Peyer's patch (tissue), 4 donors: ENCODE data around the genes GRIK1, KRTAP26-1, KRTAP27-1, KRTAP19-1, KRTAP22-1 and KRTAP6-1.

GRCh38 chr21:26964174-26964942, 2.5 kb downstream of the ADAMTS5 start:
- PRO-cap, result bidirectional peak, plus-strand start at chr21:26964725, minus-strand start at chr21:26964482
- RAMPAGE, long total RNA, 4 experiments, result start-site peak on the plus strand in 1 of 4 experiments, at chr21:26964705-26964728 at its widest, 14 reads per replicate

GRCh38 chr21:27104961-27105616, 138.2 kb upstream of the ADAMTS5 start:
- PRO-cap, result no peak
- RAMPAGE, long total RNA, 4 experiments, result no peak in any of the 4 experiments

DNA sequence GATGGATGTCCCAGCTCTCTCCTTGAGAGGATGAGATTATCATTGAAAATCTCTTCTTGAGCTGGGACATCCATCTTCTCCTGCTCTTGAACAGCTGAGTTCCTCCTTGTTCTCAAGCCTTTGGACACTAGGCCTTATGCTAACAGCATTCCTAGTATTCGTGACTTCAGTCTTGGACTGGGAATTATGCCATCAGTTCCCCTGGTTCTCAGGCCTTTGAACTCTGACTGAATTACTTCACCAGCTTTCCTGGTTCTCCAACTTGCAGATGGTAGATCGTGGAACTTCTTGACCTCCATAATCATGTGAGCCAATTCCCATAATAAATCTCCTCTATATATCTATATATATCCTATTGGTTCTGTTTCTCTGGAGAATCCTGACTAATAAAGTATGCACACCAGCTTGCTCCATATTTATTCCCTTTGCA, 462.7 kb upstream of the ADAMTS5 start:
- PRO-cap, result no peak
- RAMPAGE, long total RNA, 4 experiments, result no peak in any of the 4 experiments

- PRO-cap, result no peak
- RAMPAGE, long total RNA, 4 experiments, result no peak in any of the 4 experiments
These were observed 836.9 kb downstream of the N6AMT1 start for GRCh38 chr21:28048147-28048704.

DNA sequence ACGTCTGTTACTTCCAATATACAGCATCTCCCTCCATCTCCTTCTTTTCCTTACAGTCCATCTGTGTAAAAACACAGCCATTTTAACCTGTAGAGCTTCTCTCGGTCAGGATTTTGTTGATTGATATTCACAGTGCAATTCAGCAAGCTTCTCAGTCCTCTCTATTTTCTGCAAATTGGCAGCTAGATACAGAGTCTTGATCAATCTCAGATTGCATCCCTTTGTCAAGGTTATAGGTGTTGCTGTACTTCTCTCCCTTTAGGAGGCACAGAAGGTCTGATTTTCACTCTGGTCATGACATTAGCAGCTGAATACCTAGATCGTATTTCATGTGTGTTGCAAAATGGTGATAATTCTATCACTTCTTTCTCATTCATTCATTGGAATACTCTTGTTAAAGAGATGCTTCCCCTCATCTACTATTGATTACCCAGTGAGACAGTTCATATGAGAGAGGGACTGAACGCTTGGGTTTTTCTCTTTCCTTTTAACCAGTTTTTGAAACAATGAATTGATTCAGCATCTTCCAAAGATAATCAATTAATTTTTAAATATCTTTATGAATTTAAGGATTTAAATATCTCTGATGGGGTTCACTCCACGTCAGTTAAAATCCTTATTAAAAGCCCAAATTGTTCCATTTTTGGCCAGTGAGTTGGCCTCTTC, 194.2 kb downstream of the N6AMT1 start:
- PRO-cap, result no peak
- RAMPAGE, long total RNA, 4 experiments, result start-site peak on the minus strand in 1 of 4 experiments, centred at position 245 of the sequence, 5 reads per replicate

DNA sequence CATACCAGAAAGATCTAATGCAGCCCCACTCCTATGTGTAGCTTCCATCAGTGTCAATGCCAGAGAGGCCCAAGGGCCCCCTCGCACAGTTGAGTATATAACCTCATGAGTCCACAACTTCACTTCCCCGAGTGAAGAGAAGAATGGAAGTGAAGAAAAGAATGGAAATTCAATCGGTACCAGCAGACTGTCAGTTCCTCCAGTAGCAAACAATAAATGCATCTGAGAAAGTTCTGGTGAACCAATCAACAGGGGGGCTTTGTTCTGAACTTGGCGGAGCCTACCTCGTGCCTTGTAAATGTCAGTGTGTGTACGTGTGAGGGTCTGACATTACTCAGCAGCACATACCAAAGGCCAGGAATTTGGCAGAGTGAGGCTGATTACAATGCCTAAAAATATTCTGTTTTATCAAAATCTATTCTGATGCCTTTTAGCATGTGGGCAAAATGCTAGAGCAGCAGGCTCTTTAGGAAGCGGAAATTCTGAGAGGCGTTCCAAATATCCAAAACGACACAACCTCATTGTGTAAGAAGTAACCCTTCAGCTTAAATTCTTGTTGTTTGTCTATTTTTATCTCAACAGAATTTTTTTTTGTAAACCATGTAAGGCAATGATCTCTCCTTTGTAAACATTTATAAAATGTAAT, 131.0 kb downstream of the N6AMT1 start:
- PRO-cap, result no peak
- RAMPAGE, long total RNA, 4 experiments, result no peak in any of the 4 experiments

DNA sequence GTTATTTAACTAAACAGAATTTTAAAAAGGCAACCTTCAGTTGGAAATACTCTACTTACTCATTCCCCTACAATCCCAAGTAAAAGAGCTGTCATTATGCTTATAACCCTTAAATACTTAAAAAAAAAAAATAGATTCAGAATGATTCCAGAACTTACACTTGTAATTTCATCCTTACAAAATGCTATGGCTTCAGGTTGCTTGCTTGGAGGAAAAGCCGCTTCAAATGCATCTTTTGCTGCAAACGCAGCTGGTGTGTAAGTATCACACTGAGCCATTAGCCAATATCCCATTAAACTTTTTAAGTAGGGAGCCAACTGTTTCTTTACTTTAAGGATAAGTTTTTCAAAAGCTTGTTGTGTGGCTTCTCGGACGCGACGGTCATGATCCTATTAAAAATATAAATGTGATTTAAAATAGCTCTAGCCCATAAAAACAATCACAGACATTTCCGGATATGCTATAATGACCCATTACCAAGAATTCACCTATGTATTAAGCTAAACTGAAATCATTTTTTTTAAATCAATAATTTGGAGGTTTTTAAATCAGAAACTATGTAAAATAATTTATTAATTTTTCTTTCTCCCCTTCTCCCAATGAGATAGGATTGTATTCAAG, 8.0 kb downstream of the LTN1 start:
- PRO-cap, result no peak
- RAMPAGE, long total RNA, 4 experiments, result no peak in any of the 4 experiments

GRCh38 chr21:29219042-29219562, 79.6 kb upstream of the BACH1 start:
- PRO-cap, result no peak
- RAMPAGE, long total RNA, 4 experiments, result no peak in any of the 4 experiments

DNA sequence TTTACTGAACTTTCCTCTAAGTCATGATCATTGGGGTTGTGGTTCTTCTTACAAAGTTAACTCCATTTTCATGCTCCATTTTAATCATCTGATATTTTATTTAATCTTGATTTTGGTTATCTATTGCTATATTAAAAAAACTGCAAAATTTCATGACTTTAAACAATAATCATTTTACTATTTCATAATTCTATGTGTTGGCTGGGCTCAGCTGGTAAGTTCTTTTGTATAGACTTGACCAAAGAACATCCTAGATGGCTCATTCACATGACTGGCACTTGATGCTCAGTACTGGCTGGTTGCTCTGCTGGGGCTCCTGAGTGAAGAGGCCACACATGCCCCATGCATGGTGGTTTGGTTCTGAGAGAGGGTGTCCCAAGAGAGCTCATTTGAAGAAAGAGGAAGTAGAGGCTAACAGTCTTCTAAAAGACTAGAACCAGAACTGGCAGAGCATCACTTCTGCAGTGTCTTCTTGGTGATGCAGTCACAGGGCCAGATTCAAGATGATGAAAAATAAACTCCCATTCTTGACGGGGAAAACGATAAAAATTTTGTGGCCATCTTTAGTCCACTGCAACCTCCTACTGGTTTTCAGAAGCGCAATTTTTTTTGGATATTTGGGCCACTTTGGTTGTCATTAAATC, 5.3 kb upstream of the BACH1 start:
- PRO-cap, result no peak
- RAMPAGE, long total RNA, 4 experiments, result no peak in any of the 4 experiments

DNA sequence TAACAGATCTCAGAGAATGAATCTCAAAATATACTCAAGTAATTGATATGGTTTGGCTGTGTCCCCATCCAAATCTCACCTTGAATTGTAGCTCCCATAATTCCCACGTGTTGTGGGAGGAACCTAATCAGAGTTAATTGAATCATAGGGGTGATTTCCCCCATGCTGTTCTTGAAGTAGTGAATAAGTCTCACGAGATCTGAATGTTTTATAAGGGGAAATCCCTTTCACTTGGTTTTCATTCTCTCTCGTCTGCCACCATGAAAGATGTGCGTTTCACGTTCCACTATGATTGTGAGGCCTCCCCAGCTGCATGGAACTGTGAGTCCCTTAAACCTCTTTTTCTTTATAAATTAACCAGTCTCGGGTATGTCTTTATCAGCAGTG, 135.3 kb downstream of the BACH1 start:
- PRO-cap, result no peak
- RAMPAGE, long total RNA, 4 experiments, result no peak in any of the 4 experiments

DNA sequence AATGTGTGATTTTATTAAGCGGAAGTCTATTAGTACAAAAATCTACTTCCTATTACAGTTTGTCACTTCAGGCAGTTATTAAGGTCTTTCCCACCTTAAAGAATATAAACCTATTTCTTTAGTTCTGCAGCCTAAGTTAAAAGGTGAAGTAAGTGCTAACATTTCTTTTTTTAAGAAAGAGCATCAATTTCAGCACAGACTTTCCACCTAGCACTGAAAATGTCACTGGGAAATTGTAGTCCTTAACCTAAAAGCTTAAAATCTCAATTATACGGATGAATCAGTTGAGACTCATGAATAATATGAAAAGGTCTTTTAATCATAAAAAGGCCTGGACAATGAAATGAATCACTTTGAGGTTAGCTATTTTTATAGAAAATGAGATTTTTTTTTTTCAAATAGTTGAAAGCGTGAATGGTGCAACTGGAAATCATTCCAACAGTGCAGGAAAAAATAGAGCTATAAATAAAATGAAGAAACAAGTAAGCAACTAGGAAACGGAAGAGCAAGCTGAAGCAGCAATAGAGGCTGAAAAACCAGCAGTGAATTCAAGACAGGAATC, 142.8 kb downstream of the BACH1 start:
- PRO-cap, result no peak
- RAMPAGE, long total RNA, 4 experiments, result no peak in any of the 4 experiments

DNA sequence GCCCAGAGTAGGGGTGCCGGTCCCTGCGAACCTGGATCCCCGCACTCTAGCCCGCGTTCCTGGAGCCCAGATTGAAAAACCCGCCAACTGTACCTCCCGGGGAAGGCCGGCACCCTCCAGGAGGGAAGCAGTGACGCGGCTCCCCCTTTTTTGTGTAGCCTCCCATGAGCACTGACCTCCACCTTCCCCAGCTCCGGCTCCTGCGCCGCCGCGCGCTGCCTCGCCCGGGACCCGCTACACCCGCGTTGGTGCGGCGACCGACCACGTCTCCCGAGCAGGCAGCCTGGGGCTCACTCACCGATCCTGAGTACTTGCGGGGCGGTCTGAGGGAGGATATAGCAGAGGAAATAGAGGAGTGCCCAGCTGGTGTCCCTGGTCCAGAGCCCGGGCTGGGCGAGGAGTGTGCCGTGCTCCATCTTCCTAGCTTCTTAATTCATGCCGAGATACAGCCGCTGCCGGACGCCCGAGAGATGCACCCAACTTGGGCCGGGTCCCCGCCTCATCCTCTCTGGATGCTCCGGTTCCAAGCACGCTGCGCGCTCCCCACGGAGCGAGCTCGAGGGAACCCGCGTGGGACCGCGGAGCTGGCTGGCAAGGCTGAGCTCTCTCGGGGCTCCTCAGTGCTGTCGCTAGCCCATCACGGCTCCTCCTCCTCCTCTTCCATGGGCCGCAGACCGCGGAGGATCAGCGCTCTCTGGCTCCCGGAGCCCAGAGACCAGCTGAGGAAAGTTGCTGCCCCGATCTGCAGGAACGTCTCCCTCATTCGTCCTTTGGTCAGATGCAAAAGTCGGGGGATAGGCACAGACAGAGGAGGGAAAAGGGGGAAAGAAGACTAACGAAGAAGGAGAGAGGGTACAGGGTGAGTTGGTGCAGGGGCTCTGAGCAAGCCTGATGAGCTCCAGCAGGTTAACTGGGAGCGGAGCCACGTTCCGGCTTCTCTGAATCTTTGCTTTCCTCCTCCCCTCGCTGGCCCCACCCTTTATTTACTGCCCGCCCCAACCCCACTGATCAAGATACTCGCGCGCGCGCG, at the start of gene GRIK1:
TSS of gene GRIK1 (minus strand) at position 912 of the 1,030 bp plus-strand sequence.
- PRO-cap, result no peak
- RAMPAGE, long total RNA, 4 experiments, result no peak in any of the 4 experiments

DNA sequence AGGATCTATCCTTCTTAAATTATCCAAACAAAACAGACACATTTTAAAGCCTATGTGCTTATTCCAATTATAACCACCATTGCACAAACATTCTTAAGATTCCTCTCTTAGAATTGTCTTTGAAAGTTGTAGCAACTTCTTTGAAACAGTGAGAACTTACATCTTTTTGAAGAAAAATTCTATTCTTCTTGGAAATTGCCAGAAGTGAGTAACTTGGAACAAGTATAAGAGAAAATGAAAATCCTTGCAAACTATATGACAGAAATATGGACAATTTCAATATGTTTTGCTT, at the start of gene KRTAP26-1:
TSS of gene KRTAP26-1 (minus strand) at position 15 of the 292 bp plus-strand sequence.
- PRO-cap, result no peak
- RAMPAGE, long total RNA, 4 experiments, result no peak in any of the 4 experiments

DNA sequence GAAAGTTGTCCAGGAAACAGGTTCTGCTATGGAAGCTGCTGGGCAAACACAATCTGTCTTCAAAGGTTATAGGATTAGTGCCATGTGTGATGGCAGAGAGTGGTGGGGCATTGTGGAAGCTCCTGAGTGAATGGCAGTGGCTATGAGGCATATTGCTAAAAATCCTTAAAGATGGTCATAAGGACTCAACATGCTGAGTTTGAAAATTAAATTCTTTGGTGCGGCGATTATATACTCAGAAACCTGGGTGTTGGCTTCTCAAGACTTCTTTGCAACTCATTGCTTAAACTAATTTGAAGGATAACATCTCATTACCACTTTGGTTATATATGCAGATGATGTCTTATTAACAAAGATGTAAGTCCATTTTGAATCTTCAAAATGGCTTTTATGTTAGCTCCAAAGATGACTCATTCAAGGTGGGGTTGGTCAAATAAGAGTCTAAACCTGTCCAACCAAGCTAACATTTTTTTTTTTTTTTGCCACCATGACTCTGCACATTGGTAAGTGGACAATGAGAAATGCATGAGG, at the start of gene KRTAP27-1:
TSS of gene KRTAP27-1 (minus strand) at position 177 of the 531 bp plus-strand sequence.
- PRO-cap, result no peak
- RAMPAGE, long total RNA, 4 experiments, result no peak in any of the 4 experiments

DNA sequence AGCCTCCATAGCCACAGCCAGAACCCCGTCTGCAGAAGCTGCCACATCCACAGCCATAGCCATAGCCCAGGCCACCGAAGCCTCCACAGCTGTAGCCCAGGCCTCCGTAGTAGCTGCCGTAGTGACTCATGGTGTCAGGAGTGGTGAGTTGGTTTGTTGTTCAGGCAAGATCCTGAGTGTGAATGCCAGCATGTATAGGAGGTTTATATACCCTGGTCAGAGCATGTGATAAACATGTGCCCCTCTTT, at the start of gene KRTAP19-1:
TSS of gene KRTAP19-1 (minus strand) at position 180 of the 248 bp plus-strand sequence.
- PRO-cap, result no peak
- RAMPAGE, long total RNA, 4 experiments, result no peak in any of the 4 experiments

GRCh38 chr21:30600754-30601253, at the start of gene KRTAP22-1:
KRTAP22-1 (plus strand) TSS chr21:30601087.
- PRO-cap, result no peak
- RAMPAGE, long total RNA, 4 experiments, result no peak in any of the 4 experiments

- PRO-cap, result no peak
- RAMPAGE, long total RNA, 4 experiments, result no peak in any of the 4 experiments
These were observed at the start of gene KRTAP6-1 for GRCh38 chr21:30613862-30614201. KRTAP6-1 (minus strand) TSS chr21:30613930.

DNA sequence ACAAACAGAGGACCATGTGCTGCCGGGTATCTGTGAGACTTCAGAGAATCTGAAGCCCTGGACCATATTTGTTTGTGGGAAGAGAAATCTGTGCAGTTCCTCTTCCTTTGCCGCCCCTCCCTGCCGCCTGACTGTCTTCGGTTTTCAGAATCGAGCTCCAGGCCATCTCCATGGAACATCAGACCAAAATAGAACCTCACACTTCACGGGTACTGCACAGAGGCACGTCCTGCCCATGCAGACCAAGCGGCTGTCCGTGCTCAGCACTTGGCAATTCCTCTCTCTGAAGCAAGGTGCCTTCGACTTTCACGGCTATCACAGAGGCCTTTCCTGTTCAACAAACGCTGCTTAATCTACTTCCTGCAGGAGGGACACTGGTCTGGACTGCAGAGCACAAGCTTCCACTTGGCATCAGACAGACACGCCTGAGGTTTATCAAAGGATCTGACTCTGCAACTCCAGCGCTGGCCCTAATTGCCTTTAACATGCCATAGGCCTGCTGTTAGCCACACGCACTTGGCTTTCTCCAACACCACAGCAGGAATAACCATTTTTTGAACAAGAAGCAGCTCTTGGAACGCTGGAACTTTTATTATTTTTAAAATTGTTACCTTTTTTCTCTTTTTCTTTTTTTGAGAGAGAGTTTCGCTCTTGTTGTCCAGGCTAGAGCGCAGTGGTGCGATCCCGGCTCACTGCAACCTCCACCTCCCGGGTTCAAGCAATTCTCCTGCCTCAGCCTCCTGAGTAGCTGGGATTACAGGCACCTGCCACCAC, 135.9 kb upstream of the KRTAP19-8 start:
- PRO-cap, result unidirectional peak, minus-strand start at position 285 of the sequence
- RAMPAGE, long total RNA, 4 experiments, result no peak in any of the 4 experiments

DNA sequence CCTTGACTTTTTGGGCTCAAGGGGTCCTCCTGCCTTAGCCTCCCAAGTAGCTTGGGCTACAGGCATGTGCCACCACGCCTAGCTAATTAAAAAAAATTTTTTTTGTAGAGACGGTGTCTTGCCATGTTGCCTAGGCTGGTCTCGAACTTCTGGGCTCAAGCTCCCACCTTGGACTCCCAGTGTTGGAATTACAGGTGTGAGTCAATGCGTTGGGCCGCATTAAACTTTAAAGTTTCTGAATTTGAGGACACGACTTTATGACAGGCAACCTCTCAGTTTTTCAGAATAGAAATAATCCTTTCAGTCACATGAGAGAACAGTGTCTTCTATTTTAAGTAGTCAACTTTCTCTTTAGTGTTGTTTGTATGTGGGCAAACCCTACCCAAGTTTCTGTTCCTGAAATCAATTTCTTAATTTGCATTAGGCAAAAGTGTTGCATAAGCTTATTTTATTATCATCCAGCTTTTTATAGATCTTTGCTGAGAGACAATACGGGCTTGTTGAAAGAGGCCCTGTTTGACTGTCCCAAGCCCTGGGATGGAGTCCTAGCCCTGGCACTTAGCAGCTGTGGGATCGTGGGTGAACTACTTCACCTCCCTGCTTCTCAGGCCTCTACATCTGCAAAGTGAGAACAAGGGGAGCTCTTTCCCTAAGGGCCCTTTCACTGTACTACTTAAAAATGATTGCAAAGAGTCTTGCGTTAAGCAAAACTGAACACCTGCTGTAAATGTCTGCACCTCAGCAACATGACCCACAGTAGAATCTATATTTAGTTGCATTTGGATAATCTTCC, 40.7 kb upstream of the SCAF4 start:
- PRO-cap, result no peak
- RAMPAGE, long total RNA, 4 experiments, result no peak in any of the 4 experiments

DNA sequence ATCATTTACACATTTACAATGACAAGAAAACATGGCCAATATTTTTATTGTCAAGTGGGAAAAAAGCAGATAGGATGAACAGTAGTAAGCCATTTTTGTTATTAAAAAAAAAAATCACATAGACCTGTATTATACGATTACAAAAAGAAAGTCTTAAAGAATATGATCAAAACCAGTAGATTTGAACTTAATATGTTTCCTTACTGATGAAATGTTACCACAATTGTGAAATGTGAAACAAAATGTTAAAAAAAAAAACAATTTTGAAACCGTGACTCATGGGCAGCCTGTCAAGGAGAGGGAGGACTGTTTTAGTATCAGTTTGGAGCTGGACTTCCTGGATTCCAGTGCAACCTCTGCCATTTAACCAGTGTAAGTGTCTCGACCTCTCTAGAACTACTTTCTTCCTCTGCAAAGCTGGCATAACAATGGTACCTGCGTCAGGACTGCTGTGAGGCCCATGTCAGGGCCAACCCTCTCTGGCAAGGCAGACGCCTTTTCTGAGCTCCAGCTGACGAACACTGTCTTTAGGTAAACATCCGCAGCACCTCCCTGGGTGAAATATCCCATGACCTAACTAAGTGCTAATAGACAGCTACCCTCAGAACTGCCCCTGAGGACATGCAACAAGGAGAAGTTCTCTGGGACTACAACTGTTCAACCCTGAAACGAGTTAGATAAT, 21.0 kb downstream of the URB1 start:
- PRO-cap, result no peak
- RAMPAGE, long total RNA, 4 experiments, result no peak in any of the 4 experiments